Vermiform appendix (tissue), 1 donor: ENCODE data around the genes DHRS12 and UTP14C.

GRCh38 chr13:51223514-51223967 is 1.3 kb downstream of the FAM124A start:
- PRO-cap: no peak

DNA sequence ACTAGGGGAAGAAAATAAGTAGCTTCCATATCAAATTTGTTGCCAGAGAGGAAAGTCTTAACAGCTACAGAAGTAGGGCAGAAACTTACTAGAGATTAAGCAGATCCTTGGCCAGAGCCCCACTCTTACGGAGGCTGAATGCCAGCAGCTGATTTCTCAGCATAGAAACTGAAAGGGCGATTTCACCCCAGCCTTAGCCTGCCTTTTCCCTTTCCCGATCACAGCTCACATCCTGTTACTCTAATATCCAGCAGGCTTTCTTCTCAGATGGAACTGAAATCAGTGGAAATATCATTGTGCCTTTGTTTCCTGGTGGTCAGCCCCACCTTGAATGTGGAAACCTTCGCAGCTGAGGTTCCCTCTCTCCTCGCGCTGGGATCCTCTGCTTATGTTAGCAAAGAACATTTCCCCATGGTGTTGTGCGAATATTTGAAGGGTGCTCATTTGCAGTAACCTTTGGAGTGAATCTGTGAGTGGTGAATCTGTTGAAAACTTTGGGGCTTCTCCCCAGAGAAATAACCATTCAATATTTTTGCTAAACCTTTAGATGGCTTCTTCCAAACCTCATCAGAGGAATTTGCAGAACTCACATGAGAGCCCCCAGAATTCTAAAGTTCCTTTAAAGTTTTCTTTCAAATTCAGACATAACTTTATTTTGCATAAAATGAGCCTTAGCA is 8.5 kb downstream of the FAM124A start:
- PRO-cap: no peak

GRCh38 chr13:51369066-51369418 is 29.6 kb downstream of the SERPINE3 start:
- PRO-cap: no peak

DNA sequence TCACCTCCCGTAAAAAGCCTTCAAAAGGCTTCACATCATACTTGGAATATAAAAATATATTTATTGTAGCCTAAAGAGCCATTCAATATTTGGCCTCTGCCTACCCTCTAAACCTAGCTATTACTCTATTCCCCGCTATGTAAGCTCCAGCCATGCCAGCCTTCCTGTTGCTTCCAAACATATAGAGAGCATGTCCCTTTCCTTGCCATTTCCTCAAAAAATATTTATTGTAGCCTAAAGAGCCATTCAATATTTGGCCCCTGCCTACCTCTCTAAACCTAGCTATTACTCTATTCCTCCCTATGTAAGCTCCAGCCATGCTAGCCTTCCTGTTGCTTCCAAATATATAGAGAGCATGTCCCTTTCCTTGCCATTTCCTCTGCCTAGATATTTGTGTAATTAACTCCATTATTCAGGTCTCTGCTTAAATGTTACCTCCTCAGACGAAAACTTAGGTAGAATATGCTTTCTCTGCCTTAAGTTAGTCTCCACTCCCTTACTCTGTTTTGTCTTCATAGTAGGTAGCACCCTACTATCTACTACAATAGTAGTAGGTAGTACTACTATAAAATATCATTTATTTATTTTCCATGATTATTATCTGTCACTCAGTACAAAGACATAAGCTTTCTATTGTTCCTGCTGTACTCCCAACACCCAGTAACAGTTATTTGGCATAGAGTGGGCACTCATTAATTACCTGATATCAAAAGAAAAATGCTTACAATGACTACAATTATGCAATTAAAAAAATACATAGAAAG is 52.9 kb downstream of the SERPINE3 start:
- PRO-cap: no peak

DNA sequence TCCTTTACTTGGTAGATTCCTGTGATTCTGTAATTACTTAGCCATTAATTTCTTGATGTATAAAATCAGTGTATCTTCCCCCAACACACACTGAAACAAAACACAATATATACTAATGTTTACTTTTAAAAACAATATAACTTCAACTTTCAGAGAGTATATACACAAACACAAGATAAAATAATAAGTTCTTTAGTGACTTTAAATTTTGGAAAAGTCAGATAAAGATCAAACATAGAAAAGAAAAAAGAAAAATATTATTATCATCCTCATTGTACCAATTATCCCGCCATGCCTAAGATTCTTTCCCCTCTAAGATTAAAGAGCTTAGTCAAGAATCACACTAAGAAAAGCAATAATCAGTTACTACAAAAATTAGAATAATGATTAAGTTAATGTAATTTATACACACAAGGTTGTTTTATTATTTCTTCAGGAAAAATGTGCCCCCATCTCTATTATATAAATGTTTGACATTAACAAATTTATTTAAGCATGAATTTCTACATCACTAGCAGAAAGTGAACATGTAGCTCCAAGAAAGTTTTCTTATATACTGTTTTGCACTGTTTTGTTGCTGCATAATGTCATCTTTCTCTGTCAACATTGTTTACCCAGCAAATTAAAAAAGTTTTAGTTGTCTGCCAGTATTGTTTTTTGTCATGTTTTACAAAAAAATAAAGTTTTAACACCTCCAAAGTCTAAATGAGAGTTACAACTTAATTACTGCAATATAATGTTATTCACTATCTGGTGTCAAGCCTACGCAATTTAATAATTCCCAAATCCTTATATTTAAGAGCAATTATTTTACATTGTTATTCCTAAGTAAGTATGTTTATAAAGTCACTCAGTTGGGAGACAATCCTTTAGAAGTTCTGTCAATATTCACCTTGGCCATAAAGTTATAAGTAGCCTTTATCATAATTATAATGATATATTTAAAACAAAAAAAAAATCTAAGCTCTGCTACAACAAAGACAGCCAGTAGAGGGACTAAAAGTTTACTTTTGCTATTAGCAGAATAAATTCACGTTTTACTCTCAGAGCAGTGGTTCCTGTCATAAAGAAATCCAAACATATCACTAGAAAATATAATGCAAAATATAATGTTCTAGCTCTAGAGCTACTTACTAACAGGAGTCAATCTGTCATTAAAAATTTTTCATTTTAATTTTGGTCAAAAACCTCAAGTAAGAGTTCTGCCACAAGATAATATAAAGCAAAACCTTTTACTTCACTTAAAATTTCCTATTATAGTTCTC is 18.2 kb downstream of the INTS6 start:
- PRO-cap: no peak

- PRO-cap: unidirectional peak, plus-strand start at chr13:51451267
These were observed 1.9 kb downstream of the INTS6 start for GRCh38 chr13:51450838-51451414.

- PRO-cap: no peak
These were observed 5.4 kb downstream of the WDFY2 start for GRCh38 chr13:51589550-51590147.

GRCh38 chr13:51604477-51605091 is 20.3 kb downstream of the WDFY2 start:
- PRO-cap: no peak

GRCh38 chr13:51739524-51739956 is 64.4 kb downstream of the DHRS12 start:
- PRO-cap: no peak

DNA sequence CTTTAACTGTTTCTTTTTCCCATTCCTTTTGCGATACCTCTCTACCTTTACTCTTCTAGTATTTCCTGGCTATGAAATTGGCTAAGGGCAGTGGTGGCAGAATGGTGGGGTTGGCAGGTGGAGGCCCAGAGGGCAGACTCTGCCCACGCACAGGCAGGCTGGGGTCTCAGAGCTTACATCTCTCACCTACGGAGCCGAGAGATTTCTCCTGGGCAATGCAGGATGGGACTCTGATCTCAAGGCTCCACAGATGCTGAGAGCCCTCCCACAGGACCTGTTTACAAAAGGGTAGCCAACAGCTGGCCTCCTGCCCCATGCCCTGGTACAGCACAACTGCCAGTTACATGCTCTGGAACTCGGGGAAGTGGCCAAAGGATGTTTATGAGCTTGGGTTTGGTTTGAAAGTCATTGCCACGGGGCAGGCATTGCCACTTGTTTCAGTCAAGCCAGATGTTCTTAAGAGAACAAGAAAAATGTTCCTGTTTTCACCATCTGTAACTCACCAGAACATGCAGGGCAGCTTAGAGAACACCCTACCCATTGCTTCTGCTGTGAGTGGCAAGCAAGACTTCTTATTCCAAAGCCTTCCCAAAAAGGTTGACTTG is 3.5 kb downstream of the DHRS12 start:
- PRO-cap: no peak

DNA sequence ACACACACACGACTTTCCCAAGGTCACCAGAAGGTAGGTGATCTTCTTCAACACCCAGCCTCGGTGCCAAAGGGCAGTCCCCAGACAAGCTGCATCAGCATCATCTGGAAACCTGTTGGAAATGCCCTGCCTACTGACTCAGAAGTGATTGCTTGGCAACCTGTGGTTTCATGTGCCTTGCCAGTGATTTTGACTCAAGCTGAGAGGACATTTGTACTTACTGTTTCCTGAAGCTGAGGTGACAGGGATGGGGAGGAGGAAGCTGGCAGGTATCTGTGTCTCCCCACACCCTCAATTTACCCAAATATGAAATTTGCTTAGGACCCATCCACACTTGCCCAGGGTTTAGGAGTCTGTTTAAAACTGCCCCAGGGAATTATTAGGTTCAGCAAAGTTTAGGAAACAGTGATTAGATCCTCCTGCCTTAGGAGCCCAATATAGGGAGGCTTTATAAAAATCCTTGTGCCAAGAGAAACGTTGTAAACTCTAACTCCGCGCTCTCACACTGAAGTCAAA is 1.7 kb downstream of the DHRS12 start:
- PRO-cap: unidirectional peak, plus-strand start at position 186 of the sequence; unidirectional peak, plus-strand start at position 241 of the sequence

DNA sequence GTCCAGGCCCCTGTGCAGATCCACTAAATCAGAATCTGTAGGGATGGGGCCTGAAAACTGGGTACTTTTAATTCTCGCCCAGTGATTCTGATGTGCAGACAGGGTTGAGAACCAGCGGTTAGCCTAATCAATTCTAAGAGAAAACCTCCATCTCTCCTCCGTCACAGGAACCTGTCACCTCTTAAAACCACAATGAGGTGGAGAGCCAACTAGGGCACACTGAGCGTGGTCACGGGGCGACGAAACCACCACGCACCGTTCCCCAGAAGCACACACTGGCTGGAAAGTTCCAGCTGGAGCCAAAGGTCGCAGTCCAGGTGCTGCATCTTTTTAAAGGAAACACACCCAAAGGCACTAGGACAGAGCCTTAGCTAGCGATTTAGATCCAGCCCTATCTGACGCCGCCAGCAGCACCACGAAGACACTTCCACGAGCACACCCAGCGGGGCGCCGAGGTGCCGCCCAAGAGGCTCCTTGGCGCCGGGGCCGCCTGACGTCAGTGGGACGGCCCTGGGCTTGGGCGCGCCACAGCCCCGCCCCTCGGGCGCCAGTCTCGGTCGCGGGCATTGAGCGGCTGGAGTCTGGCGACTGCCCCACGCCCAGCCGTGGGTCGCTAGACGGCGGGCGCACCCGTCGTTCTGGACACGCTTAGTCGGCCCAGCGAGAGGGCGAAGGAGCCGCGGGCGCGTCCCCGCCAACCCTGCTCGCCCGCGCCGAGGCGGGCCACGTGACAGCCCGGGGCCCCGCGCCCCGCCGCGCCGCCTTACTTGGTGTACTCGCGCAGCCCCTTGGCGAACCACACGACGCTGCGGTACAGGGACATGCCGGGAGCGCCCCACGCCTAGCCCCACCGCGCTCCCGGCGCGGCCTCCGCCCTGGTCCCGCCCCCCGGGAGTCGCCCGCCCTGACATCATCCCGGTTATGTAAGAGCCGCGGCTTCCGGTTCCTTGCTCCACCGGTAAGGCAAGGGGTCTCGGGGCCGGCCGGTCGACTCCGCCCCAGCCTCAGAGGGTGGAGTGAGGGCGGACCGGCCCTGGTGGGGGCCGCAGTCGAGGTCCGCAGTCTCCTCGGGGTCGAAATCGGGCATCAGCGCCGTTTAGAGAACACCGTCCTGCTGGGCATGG is at the start of gene DHRS12:
Gene DHRS12 (minus strand): TSS at position 877 of the 1,124 bp plus-strand sequence.
- PRO-cap: bidirectional peak, plus-strand start at position 275 of the sequence, minus-strand start at position 194 of the sequence; bidirectional peak, plus-strand start at position 566 of the sequence, minus-strand start at position 431 of the sequence; bidirectional peak, plus-strand start at position 1,029 of the sequence, minus-strand start at position 877 of the sequence

DNA sequence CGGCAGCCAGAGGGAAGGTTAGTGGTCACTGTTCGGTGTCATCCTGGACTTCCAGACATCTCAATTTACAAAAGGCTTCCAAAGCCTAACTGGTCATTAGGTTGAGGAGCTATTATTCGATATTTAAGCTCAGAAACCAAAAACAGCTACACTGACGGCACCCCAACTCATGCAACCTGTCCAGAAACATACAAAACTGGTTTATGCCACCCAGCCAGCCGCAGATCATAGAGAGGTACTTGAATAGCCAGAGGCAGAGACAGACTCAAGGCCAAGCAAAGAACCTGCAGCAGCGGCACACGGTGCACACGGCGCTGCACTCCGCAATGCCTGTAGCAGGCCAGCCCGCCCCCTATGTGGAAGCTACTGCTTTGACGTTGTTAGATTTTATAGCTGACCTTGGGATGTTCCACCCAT is 11.8 kb upstream of the DHRS12 start:
- PRO-cap: no peak

DNA sequence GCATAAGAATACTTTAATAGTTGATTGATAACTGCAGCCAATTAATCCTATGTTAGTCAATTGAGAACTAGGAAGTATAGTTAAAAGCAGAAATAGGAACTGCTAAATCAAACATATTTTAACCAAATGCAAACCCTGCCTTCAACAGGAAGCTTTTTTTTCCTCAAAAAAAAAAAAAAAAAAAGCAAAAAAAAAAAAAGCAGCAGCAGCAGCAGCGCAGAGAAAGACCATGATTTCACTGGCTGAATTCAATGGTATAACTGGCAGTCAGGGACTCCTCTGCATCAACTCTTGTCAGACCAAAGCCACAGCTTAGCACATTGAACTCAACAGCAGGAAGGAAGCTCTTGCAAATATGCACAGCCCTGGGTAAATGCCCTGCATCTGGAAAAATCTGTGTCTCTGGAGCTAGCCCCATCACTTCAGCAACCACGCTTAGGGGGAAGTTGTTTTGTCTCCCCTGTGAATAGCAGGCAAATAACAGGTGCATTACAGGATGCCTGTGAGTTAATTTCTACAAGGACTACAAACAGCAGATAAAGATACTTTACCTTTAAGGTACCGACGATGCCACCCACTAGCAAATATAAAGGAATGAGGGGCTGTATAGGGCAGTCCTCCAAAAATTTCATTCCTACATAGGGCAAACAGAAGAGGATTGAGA is 17.7 kb upstream of the DHRS12 start:
- PRO-cap: bidirectional peak, plus-strand start at position 287 of the sequence, minus-strand start at position 293 of the sequence

GRCh38 chr13:51832215-51832771 is 12.7 kb downstream of the TMEM272 start:
- PRO-cap: no peak

GRCh38 chr13:51950621-51951225 is 60.5 kb downstream of the ATP7B start:
- PRO-cap: no peak

DNA sequence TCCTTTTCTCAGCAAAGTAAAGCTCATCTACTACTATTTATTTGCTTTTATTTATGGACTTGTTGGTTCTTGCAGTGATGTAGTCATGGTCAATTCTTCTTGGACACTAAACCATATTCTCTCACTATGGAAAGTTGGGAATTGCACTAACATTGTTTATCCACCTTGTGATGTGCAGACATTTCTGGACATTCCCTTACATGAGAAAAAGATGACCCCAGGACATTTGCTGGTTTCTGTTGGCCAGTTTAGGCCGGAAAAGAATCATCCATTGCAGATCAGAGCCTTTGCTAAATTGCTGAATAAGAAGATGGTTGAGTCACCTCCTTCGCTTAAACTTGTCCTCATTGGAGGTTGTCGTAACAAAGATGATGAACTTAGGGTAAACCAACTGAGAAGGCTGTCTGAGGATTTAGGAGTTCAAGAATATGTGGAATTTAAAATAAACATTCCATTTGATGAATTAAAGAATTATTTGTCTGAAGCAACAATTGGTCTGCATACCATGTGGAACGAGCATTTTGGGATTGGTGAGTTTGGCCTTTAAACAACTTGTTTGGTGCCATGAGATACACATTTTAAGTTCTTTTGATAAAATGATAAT is at the start of gene UTP14C:
Gene UTP14C (plus strand): TSS at position 284 of the 604 bp plus-strand sequence.
- PRO-cap: no peak

GRCh38 chr13:52144637-52145286 is 14.6 kb downstream of the NEK3 start:
- PRO-cap: no peak

GRCh38 chr13:52599291-52600268 is 42.7 kb upstream of the HNRNPA1L2 start:
- PRO-cap: unidirectional peak, plus-strand start at chr13:52599884

DNA sequence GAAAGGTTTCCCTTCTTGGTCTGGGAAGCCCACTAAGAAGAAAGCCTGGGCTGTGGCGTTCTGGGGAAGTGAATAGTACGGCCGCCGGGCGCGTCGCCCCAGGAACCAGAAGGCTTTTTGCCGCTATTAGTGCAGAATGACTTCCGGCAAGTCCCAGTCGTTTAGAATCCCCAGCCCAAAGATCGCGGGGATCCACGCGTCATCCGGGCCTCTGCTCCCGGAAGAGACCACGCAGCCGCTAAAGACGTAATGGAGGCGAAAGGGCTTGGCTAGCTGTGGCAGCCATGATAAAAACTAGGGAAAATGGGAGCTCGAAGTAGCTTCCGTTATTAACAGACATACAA is 494 bp upstream of the SUGT1 start:
- PRO-cap: bidirectional peak, plus-strand start at position 249 of the sequence, minus-strand start at position 112 of the sequence